ENCODE results near the gene GCLM.

- PRO-cap = no peak
These were observed 48.8 kb downstream of the TMED5 start for GRCh38 chr1:93131156-93132116.

DNA sequence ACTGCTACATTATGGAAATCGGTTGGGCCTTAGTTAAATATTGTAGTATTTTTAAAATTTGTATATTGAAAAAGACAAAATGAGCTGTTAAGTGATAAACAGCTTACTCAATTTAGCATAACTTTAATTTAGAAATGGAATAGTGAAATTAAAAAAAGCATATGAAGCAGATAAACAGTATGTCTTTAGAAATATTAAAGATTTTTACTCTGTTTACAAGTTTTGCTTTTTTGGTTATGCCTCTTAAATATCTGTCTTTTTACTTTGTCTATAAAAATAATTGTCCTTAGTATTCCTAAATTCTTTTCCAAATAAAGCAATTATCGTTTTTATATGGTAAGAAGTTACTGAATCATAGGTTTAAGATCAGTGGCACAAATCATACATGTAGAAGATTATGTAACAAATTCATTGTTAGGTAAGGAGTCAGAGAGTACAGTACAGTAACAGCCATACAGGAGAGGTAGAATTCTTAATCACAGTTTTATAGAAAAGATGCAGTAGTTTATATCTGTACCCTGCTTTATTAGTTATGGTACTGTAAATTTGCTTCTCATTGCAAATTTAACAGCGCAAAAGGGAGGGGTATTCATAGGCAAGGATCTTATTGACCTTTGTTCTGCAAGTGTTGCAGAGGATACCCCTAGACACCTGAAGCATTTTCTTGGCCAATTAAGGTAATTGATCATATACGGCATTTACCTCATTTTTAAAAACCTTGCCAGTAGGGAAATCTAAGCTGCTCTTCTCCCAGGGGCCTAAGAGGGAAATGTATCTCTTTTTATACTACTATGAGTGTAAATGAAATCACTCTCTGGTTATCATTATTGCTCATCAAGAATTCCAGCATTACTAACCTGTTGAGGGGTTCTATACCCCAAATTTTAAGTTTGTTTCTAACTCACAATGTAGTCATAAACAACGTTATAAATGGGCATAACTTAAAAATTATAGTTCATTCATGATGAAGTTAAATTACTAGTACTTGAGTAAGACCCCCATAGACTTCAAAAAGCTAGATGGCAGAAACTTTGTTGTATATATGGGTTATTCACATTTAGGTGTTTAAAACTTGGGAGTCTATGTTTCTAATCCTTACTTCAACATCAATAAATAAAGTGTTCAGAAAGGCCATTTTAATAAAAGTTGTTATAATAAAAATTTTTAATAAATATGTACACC, 27.6 kb downstream of the TMED5 start:
- PRO-cap = no peak

- PRO-cap = no peak
These were observed 67.7 kb upstream of the DR1 start for GRCh38 chr1:93278018-93278297.

GRCh38 chr1:93510313-93511013, 62.5 kb downstream of the FNBP1L start:
- PRO-cap = no peak

DNA sequence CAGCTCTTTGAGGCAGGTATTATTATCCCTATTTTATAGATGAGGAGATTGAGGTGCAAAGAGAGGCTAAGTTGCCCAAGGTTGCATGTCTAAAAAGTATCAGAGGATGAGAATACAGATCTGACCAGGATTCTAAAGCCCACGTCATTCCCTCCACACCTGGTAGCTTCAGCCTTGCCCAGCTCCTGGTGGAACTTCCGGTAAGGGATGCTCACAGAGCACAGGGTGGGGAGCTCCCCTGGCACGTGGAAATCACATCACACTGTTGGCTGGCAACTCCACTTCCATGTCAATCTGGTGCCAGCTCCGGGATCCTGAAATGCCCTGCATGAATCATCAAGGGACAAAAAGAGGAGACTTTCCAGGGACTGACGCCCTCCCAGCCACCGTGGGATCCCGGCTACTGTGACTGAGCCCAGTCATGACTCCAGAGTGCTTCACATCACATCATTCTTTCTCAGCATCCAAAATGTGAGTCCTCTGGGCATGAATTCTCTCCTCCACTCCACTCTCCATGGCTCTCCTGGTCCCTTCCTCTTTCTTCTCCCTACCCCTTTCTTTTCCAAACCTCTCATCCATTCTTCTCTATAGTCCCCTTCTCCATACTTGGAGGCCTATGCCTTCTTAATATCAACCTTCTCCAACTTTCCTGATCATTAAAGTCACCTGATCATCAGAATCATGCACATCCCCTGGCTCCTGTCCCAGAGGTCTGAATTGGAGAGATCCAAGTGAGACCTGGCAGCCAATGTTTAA, 12.5 kb upstream of the BCAR3 start:
- PRO-cap = no peak

DNA sequence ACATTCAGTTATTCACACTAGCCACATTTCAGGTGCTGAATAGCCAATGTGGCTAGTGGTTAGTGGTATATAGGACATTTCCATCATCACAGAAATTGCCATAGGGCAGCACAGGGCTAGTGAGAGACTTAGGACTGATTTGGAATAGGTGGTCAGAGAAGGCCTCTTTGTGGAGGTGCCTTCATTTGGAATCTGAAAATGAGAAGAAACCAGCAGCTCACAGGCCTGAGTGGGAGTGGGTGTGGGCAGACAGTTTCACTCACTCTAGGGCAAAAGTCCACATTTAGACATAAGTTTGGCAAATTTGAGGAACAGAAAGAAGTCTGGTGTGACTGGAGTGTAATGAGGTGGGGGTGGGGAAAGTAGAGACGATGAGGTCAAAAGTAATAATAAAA, 22.3 kb upstream of the BCAR3 start:
- PRO-cap = no peak

- PRO-cap = no peak
These were observed 60.8 kb downstream of the DNTTIP2 start for GRCh38 chr1:93818214-93818589.

- PRO-cap = no peak
These were observed 1.6 kb downstream of the GCLM start for GRCh38 chr1:93907614-93908108.

DNA sequence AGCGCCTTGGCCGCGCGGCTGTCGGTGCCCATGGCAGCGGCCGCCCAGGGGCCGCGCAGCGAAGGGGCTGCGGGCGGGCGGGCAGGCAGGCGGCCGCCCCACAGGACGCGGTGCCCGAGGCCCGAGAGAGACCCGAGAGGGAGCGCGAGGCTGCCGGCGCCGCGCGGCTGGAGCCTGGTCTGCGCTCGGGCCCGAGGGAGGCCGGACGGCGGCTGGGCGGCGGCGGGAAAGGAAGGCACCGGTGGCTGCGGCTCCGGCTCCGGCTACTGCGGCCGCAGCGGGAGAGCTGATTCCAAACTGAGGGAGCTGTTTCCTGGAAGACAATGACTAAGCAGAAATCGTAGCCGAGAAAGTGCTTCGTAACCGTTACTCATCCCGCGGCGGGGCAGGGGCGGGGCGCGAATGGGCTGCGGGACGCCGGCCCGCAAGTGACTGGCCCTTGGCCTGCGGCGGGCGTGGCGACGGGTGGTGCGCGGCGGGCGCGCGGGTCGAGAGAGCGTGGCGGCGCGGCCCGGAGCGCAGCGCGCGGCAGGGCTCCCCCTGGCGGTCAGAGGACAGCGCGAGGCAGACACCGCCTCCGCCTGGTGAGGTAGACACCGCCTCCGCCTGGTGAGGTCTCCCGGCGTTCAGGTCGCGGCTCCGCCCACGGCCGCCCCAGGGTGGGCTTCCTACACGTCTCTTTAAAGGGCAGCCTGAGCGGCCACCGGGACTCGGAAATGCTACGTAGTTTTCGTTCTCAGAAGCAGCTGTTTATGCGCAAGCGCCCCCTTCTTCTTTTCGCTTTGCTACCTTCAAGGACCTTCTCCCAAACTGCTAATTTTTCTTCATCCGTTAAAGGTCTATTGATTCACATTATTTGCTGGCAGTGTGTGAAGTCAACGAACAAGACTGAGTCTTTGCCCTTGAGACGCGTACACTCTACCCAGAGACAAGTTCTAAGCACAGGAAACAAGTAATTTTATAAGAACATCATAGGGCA, at the start of gene GCLM:
Gene GCLM (minus strand): TSS at position 299 of the 979 bp plus-strand sequence.
- PRO-cap = bidirectional peak, plus-strand start at position 468 of the sequence, minus-strand start at position 299 of the sequence

- PRO-cap = no peak
These were observed 54.3 kb upstream of the GCLM start for GRCh38 chr1:93963368-93964082.

- PRO-cap = no peak
These were observed 81.4 kb downstream of the ABCA4 start for GRCh38 chr1:94039547-94039935.

DNA sequence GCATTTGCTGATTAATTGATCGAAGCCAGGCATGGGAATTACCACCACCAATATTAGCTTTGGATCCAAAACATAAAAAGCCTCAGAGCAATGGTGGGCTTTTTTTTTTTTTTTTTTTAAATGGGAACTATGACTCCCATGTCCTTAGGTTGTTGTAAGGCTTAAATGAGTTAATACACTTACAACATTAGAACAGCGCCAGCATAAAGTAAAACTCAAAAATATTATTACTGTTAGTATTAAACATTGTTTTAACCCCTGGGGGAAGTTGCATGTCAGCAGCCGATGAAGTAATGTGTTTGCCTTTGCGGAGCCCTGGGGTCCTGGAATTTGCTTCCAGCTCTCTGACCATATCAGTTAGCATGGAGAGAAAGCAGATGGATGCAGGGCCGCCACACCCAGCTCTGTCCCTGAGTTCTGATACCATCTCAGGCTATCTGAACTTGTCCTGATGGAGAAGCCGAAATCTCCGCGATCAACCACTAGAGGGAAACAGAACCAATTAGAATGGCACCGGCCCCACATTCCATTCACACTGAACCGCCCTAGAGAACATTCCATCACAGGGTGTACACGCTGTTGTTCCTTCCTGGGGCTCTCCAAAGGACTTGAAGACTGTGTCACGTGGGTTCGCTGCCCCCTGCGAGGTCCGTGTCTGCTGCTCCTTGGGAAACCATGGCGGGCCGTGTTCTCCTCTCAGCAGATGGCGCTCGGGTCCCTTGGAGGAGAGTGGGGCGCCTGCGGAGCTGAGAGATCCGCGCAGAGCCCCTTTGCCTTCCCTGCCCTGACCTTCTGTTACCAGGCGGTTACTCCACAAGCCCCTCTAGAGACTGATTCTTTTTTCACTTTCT, 75.5 kb downstream of the ABCA4 start:
- PRO-cap = no peak

DNA sequence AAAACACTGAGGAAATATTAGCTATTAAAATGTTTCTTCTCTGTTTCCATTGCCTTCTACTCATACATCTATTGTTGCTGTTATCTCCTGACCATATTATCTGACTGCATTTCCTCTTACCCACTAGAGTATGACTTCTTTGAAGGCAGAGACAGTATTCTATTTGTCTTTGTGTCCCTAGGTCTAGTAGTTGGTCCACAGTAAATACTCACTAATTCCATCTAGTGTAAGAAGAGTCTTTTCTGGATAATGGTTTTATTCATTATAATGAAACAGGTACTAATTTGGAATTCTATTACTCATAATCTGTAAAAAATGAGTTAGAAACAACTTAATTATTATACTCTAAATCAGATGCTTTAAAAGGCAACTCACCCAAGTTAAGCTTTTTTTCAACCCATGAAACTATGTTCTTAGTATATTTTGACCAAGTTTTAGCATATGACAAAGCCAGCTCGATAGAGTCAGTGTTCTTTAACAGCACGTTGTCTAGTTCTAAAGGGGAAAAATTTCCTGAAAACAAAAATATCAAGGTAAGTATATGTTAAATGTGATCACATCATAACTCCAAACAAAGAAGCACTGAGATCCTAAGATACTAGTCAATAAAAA, 32.6 kb downstream of the ARHGAP29 start:
- PRO-cap = no peak

- PRO-cap = no peak
These were observed 19.0 kb downstream of the ARHGAP29 start for GRCh38 chr1:94218362-94218833.

DNA sequence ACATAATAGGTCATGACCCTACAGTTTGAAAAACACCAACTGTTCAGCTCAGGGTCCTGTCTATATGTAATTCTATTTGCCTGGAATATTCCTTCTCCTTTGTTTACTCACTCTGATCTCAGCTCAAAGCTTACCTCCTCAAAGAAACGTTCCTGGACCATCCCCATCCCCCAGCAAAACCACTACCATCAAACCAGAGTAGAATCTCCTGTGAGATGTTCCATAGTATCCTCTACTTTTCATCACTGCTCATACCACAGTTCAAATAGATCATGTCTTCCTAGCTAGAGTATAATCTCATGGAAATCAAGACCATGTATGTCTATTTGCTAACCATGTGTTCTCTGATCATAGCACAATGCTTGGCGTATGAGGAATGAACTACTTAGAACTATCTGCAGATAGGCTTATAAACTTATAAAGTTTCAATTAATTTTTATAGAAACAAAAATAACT, 3.5 kb downstream of the ARHGAP29 start:
- PRO-cap = no peak

- PRO-cap = no peak
These were observed 8.6 kb upstream of the ARHGAP29 start for GRCh38 chr1:94246097-94246338.

DNA sequence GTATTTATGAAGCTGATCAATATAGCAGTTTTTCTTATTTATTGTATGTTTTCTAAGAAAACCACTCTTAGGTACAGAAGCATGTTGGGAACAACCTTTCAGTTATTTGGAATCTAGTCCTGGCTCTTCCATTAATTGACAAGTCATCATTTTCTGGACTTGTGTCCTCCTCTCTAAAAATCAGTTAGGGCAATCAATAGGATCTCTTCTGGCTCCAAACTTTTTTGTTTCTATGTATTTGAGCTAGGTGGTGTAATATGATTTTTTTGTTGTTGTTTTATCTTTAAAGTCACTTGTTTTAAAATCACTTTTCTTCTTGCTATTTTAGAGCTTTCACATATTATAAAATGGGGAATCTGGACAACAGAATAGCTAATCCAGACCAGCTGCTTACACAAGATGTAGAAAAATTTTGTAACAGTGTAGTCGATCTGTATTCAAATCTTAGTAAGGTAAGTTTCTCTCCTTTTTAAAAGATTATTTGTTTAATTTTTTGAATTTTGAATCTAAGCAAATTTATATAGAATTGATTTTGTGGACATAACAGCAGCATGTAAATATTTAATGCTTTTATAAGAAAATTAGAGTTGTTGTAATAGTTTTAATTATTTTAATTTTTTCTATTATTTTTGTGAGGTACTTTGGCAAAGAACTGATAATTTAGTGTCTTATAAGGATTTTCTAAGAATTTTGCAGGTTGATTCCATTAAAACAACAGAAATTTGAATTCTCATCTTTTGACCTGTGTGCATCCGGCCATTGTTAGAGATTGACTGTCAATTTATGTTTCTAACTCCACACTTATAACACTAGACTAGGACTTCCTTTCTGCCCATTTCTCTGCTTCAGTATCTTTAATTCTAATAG, 57.3 kb downstream of the ABCD3 start:
- PRO-cap = no peak

DNA sequence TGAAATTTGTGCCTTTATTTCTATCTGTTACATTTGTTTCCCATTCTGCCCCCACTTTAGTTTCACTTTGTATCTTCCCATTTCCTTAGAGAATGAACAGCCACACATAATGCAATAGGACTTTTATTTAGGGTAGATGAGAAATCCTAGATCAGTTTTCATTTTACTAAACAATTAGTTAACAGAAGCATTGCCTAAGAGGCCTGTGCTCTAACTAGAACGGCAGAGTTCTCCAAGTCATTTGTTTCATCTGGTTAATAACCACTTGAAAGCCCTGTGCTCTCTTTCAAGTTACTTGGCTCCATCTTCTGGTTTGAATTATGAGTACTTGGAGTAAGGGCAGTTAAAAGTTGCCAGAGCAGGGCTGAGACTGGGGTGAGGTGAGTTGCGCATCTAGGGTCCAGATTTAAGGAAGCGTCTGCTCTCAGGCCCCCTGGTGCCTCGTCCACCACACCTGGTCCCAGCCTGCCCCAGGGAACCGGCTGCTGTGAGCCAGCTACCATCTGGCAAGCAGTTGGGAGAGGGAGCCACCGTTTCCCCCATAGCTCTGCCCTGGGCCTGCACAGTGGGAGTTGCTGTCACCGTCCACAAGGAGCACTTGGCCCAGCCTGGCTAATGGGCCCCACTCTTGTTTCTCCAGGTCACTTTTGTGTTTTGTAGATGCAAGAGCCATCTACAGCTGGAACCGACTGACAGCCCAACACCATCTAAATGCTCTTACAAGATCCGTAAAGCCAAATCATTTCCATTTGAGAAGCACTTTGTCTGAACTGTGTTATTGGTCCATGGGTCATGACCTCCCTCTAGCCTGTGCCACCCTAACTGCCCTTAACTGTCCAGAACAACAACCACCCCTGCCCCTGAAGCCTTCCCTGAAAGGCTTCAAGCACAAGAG, 18.0 kb upstream of the SLC44A3 start:
- PRO-cap = unidirectional peak, minus-strand start at position 252 of the sequence

- PRO-cap = no peak
These were observed 46.3 kb upstream of the CNN3 start for GRCh38 chr1:94973253-94973502.

- PRO-cap = no peak
These were observed 70.7 kb downstream of the ALG14 start for GRCh38 chr1:95002028-95002511.